Epithelial cell of proximal tubule (primary cell): ENCODE measurements around a stretch of chr10.

DNA sequence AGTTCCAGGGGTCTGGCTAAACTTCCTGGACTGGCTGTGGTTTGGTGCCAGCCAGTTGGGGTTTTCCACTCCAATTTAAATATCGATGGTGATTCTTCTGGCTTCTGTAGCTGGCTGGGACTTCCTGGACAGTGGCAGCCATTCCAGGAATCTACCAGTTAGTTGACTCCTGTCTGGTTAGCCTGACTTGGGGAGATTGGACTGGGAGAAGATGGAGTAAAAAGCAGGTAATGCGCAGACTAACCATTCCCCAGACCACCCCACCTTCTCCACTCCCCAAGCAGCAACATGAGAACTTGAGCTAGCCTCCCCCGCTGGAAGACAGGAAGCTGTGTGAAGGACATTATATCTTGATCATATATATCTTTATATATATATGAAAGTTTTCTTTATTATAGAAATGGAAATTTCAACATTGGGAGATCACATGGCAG is 6.3 kb upstream of the PIP4K2A start:
- RAMPAGE, long total RNA, result no peak
- RRBS, result no CpG with 5 or more reads among the region's 3 CpGs

DNA sequence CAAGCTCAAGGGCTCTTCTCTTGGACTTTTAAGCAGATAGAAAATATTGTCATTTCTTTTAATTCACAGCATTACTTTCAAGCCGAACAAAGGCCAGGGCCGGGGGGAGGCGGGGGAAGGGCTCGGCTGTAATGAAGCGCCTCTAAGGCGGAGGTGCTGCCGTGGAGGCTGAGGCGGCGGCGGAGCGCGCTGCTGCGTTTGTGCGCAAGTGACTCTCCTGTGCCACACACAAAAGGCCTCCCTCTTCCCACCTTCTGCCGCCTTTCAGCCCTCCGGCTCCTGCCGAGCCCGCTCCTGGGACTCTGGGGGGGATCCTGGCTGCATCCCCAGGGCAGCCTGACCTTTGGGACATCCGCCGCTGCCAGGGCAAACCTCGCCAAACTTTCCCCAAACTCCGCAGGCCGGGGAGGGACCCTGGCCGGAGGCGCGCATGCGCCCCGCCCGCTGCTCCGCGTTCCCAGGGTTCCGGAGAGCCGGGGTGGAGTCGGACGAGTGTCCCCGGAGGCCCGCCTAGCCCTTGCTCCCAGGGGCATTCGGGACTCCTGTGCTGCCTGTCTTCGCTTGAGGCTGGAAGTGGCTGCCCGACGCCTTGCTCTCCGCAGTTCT is 6.7 kb downstream of the PTF1A start:
- RAMPAGE, long total RNA, result no peak
- RRBS, result 2% methylated on average over 9 of the region's 42 CpGs

- RAMPAGE, long total RNA, result no peak
- RRBS, result no CpG with 5 or more reads among the region's 3 CpGs
These were observed 33.3 kb upstream of the OTUD1 start for GRCh38 chr10:23405533-23405957.

DNA sequence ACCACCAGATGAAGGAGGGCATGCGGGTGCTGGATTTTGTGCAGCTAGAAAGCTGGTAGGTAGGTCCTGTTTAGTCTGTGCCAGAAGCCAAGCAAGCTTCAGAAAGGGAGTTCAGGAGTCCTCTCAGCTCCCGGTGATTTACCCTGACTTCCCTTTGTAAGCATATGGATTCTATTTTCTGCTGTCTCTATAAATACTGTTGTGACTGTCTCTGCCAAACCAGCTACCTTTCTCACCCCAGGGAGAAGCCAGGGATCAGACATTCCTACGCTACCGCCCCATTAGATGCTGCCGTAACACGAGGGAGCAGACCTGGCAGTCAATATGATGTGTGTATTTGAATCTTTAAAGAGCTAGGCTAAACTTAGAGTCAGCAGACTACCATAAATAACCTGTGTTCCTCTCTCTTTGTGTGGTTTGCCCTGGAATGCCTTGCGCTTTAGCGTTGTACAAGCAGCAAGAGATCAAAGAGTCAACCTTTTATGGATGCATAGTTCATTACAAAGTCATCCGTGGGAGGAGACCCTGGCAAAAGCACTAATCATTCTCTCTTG is 200.3 kb upstream of the KIAA1217 start:
- RAMPAGE, long total RNA, result no peak
- RRBS, result no CpG with 5 or more reads among the region's 9 CpGs

DNA sequence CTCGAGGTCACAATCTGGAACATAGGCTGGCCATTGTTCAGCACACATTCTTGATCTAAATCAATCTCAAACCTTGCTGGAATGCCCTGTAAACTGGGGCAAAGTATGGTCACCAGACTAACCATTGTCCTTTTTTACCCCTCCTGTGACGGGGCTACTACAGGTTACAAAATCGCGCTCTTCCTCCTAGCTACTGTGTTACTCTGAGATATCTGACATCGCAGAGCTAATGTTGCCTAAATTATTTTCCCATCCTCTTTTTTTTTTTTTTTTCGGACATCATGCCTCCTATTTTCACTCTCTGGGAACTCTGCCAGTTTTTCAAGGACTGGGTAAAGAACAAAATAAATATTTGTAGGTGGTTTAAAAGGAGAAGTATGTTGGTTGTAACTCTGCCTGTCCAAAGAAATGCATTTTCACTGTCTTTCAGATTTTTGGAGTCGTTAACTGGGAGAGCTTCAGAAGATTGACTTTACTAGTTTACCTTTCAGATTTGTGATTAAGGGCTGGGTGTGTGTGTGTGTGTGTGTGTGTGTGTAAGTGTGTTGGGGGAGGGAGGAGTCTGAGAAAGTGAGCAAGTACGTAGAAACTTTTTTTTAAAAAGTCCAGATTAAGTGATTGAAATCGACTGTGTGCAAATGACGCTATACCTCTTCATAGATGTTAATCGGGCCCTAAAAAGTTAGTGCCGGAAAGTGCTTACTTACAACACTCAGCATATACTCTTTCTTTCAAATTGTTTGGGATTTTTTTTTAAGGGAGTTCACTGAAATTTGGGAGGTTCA is 881 bp upstream of the KIAA1217 start:
- RAMPAGE, long total RNA, result no peak
- RRBS, result no CpG with 5 or more reads among the region's 12 CpGs

DNA sequence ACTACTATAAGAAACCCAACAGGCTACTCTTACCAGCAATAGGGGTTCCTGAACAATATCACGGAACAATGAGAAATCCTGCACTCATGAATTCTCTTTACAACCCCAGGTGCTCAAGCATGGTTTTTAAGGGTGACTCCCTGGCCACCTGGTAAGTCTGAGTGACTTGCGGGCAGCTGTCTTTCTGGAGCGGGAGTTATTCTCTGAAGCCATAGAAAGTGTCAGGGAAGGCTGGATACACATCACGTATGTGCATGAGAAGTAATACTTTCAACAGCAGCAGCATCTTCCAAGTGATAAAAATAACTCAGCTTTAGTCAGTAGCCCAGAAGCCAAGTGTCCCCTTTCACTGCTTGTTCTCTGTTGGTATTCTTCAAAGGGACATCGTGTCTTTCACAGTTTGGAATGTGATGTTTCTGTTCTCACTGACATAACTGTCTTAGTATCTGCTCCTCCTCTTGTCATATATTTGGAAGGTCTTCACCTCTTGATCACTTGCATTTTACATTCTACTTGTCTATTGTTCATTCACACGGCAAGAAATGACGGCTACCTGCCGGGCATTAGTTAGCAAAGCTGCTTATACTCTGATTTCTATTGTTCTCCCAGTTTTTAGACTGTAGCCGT is 97.6 kb downstream of the KIAA1217 start:
- RAMPAGE, long total RNA, result no peak
- RRBS, result no CpG with 5 or more reads among the region's 9 CpGs

GRCh38 chr10:24707568-24708549 is 15.8 kb downstream of the ARHGAP21 start:
- RAMPAGE, long total RNA, result no peak
- RRBS, result no CpG with 5 or more reads among the region's 6 CpGs

- RAMPAGE, long total RNA, result no peak
- RRBS, result no CpG with 5 or more reads among the region's 7 CpGs
These were observed 7.4 kb downstream of the ARHGAP21 start for GRCh38 chr10:24716070-24716912.

- RAMPAGE, long total RNA, result no peak
- RRBS, result 2% methylated on average over 3 of the region's 20 CpGs
These were observed 2.5 kb downstream of the ARHGAP21 start for GRCh38 chr10:24721063-24721804.

GRCh38 chr10:26443980-26444320 is 5.8 kb downstream of the APBB1IP start:
- RAMPAGE, long total RNA, result no peak
- RRBS, result no CpG with 5 or more reads among the region's 6 CpGs

DNA sequence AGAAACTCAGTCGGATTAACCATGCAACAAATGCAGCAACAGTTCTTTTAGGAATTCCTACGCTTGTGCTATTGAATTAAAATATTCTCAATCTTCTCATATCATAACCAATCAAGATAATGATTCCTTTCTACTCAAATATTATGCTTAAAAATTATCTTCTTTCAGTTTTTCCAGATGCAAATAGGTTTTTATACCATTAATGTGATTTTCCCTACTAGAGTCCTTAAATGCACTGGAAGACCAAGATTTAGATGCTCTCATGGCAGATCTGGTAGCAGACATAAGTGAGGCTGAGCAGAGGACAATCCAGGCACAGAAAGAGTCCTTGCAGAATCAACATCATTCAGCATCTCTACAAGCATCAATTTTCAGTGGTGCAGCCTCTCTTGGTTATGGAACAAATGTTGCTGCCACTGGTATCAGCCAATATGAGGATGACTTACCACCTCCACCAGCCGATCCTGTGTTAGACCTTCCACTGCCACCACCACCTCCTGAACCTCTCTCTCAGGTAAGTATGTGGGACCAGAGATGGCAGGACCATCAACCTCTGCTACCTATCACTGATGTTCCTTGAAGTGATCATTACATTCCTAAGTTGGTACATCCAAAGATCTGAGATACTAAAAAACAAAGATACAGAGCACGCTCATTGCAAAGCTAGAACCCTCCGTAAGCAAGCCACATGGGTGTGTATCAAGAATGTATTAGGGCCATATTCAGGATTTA is 62.6 kb downstream of the APBB1IP start:
- RAMPAGE, long total RNA, result no peak
- RRBS, result no CpG with 5 or more reads among the region's 5 CpGs

- RAMPAGE, long total RNA, result no peak
- RRBS, result 95% methylated on average over 2 of the region's 14 CpGs
These were observed 60.0 kb upstream of the PDSS1 start for GRCh38 chr10:26637369-26638047.

- RAMPAGE, long total RNA, result no peak
- RRBS, result no CpG with 5 or more reads among the region's 28 CpGs
These were observed 70.5 kb upstream of the ABI1 start for GRCh38 chr10:26931197-26931741.

DNA sequence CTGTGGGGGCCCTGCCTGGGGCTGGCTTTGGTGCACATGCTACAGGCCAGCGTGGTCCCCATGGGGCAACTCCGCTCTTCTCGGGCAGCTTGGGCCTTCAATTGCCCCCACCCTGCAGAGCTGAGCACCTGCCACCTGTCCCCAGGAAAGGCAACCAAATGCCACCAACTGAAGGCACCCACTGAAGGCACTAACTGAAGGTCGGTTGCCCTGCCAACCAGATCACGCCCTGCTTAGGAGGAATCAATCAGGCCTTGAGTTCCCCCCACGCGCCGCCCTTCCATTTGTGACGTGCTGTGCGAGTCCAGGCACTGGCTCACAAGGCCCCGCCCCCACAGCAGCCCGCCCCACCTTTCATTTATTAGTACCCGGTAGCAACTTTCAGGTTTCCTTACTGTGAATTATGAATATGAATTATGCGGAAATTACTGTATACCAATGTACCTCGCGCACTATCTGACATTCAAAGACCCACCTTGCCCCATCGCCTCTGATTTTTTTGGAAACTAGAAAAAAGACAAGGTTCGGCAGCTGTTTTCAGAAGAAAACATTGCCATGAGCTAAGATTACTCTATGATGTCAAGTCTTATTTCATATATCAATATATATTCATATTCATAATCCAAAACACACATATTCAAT is 83.6 kb upstream of the ABI1 start:
- RAMPAGE, long total RNA, result no peak
- RRBS, result no CpG with 5 or more reads among the region's 18 CpGs

DNA sequence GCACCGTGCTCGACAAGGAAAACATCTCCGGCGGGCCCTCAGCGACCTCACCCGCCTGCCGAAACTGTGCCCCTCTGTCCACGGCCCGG is 154 bp downstream of the YME1L1 start:
- RAMPAGE, long total RNA, result no peak
- RRBS, result 1% methylated on average over 7 of the region's 9 CpGs

DNA sequence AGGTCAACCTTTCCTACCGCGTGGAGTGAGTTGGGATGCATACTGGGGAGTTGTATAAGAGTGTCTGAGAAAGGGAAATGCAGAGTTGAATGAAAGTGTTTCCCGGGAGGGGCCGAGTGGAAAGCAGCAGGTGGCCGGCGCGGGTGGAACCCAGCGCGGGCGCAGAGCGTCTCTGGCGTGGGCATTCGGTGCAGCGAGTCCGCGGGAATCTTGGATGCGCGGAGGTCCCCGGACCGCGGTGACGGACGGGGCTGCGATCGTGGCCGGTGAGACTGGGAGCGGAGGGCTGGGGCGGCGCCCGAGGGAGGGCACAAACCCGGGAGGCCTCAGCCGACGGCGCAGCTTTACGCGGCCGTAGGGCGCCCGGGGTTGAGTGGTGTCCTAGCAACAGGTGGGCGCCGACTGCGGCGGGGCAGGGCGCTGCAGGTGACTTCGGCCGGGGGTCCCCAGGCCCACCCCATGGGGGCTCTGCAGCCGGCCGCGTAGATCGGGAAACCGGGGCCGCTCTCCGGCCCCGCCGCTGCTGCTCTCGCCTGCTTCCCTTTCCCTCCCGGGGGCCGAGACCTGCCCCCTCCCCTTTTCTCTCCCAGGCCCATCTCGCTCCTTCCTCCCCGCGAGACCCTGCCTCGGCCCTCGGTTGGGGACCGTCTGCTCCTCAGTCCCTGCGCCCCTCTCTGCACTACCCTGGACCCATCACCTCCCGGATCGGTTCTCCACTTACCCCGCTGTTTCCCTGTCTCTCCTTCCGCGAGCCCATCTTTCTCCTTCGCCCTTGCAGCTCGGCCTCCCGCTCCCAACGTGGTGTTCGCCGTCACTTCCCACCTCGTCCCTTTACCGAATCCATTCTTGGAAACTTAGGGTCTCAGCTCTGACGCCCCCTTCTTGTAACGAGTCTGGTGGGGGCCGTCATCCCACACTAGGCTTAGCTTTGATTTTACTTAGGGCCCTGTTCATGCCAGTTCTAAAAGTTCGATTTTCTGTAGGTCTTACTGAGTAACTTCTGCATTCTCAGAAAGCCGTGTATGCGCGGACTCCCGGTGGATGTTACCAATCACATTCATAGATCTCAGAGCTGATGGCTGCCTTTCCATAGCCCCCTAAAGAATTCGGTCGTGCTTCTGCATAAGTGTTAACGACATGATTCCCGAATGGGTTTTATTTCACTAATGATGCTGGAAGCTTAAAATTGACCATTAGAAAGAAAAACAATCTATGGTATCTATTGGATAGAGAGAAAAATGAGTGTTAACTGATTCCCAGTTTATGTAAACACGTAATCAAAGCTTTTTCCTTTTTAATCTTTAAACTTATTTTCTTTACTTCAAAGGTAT is 18.5 kb upstream of the ACBD5 start:
- RAMPAGE, long total RNA, result no peak
- RRBS, result 2% methylated on average over 35 of the region's 91 CpGs

- RAMPAGE, long total RNA, result no peak
- RRBS, result 93% methylated on average over 4 of the region's 50 CpGs
These were observed 79.2 kb upstream of the ACBD5 start for GRCh38 chr10:27319522-27320539.

- RAMPAGE, long total RNA, result no peak
- RRBS, result no CpG with 5 or more reads among the region's 3 CpGs
These were observed 43.5 kb downstream of the MKX start for GRCh38 chr10:27702063-27702485.

- RAMPAGE, long total RNA, result no peak
- RRBS, result no CpG with 5 or more reads among the region's 9 CpGs
These were observed 906 bp downstream of the MPP7 start for GRCh38 chr10:28301928-28302388.

DNA sequence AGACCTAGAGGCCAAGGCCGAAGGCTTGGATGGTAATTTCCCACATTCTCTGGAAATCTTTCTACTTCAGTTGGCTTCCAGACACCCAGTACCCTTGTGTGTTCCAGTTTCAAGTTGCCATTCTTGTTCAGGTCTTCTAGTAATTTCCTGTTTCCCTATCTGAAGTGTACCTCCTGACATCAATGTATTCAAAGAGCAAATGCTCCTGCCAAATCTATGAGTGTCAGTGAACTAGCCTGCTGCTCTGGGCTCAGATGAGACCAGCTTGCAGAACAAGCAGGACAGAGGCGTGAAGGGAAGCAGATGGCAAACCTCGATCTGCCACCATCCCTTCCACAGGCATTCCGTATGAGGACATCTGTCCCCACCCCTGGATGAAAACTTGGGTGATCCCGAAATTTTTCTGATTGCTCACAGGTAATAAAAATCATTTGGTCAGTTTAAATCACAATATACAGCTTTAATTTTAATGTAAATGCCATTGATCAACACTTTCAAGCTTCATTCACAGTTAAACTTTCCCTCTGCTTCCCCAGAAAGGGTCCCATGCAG is 4.4 kb upstream of the MPP7 start:
- RAMPAGE, long total RNA, result no peak
- RRBS, result no CpG with 5 or more reads among the region's 5 CpGs